Paraaortic lymph node (tissue), 1 donor: Measurements from ENCODE around the gene OXSM.

GRCh38 chr3:23945498-23945716 is 321 bp downstream of the NR1D2 start:
- PRO-cap = no peak

DNA sequence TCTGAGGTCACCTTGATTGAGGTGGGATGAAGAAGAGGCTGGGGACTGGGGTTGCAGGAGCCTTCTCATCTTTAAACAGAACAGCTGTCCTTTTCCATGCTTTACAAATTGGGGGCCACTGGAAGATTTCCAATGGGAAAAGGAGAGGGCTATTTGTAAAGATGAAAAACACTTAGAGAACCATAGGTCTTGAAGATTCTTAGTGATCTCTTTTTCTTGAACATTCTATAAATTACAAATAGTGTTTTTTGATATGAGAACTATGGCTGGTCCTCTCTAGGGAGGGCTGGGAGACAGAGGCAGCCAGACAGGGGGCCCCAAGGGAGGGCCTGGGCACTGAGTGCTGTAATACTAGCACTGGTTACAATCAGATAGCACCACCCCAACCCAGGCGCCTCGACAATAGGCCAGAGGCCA is 158.7 kb downstream of the THRB start:
- PRO-cap = no peak

DNA sequence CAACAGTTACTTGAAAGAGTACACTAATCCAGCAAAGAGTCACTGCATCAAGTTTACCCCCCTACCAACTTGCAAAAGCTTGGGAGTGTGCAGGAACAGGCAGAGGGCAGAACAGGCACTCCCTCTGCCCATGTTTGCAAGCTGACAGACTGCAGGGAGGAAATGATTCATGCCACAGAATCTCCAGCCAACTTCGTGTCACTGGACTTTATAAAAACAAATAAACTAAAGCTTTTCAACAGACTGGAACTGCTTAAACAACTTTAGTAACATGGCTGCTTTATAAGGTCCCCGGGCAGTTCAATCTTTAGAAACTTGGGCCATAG is 129.5 kb downstream of the THRB start:
- PRO-cap = no peak

DNA sequence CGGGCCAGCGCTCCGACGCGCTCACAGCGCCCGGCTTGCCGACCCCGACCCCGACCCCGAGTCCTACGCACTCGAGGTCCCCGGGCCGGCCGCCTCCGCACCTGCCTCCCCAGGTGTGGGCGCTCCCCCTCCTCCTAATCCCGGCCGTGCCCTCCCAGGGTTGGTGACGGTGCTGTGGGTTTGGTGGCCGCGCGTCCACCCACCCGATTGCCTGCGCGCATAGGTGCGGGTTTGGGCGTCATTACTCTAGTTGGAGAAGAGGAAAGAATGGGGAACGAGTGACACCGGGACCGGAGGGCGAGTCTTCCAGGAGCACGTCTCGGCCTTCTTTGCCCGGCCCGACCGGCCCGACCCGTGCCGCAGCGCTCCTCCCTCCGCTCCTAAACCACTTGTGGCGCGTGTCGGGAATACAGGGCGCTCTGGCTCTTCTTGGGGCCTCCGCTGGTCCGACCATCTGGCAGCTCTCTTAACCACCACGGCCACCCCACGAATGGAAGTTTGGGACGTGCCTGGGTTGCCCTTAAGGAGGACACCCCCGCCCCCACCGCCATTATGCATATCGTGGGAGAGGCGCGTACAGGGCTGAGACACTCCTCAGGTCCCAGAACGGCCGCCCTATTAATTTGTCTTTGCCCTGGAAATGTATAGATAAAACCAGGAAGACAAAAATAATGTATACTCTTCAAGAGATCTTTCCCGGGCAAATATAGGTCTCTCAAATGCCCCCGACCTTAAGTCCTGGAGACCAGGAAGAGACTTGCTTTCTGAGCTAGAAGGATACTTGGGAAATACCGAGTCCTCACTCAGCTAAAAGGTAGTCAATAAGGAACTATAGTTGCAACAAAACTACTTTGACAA is 950 bp upstream of the THRB start:
- PRO-cap = unidirectional peak, minus-strand start at position 391 of the sequence; unidirectional peak, minus-strand start at position 492 of the sequence

- PRO-cap = no peak
Observed at GRCh38 chr3:24522218-24522581, 27.6 kb upstream of the THRB start.

DNA sequence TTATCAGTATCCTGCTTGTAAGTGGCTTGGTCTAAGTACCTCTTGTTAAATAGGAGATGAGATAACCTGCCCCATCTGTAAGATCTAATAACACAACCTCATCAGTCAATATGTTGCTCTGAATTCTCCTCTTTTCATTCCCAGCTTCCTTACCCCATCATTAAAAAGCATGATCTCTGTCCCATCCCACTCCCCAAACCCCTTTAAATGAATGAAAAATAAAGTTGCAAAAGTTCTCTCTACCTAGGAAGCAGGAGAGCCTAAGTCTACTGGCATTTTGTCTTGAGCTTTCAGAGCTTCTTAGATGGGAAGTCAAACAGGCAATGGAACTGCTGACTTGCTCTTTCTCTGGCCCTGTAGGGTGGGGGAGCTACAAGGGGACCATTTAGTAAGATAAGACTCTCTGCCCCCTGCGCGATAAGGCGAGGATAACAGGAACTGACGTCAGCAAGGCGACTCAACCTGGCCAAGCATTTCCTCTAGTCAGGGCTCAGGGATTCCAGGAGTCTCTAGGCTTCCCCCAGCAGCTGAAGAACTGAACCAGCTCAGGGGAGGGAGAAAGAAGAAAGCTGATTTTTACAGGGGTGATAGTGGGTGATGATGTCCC is 5.7 kb downstream of the RARB start:
- PRO-cap = no peak

- PRO-cap = no peak
Observed at GRCh38 chr3:25592143-25592986, 72.3 kb downstream of the TOP2B start.

DNA sequence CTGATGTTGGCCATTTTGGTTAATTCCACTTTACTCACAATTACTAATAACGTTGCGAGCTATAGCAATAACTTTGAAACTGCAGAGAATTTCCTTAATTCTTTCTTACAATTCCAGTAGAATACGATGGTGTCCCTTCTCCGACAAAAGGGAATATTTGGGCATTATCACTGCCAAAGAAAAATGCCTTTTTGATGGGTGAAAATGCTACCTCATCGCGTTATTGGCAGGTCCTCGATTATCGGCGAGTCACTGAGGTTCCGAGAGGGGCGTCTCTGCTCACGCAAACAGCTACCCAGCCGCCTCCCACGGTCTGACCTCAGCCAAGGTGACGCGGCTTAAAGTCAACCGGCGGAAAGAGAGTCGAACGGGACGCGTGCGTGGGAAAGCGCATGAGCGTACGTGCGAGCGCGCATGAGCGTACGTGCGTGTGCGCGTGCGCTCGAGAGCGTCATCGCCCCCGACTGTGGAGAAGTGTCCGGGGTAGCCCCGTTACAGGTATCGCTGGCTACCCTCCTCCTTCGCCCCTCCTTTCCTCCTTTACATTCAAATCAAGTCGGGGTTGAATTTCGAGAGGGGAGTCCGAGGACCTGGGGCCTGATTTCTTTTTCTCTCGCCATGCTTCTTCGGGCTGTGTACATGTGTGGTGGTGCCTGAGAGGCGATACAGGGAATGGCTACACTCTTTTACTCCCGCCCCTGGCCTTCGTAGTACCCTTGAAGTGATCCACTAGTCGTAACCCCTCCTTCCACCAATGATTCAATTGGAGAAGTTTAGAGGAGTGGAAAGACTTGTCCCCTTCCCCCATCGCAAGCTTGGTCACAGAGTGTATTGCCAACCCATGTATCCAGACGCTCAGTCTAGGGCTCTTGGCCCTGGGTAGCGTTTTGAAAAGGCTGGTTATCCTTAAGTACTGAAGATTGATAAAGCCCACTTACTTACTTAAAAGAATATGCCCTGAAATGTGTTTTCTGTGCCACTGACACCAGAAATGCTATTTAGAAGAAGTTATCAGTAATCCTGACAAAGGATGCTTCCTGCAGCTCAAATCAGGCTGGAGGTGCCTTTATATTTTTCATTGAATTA is at the start of gene OXSM:
Gene OXSM, plus strand, starts transcription at position 441 of the 1,086 bp plus-strand sequence.
- PRO-cap = bidirectional peak, plus-strand start at position 469 of the sequence, minus-strand start at position 315 of the sequence; unidirectional peak, plus-strand start at position 824 of the sequence

DNA sequence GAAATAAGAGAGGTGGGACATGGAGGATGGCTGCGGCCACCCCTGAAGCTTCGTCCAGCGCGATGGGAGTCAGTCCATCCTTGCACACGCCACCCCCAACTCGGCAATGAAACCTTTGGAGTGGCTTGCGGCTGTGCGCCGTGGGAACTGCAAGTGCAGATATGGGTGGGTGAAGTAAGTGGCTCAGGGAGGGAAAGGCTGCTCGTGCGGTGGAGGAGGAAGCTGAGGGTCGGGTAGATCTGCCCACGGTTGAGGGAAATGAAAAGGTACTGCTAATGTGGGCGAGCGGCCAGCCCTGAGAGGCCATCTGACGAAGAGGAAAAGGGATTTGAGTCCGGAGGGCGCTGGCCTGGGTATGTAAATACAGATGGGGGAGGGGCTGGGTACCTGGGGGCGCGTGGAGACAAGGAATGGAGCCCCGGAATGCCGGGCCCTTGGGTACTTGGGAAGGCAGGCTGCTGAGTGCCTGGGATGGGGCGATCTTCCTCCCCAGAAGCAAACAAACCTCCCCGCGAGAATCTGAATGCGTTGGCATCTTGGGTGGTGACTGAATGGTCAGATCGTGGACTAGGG is 1.2 kb downstream of the LRRC3B start:
- PRO-cap = no peak

DNA sequence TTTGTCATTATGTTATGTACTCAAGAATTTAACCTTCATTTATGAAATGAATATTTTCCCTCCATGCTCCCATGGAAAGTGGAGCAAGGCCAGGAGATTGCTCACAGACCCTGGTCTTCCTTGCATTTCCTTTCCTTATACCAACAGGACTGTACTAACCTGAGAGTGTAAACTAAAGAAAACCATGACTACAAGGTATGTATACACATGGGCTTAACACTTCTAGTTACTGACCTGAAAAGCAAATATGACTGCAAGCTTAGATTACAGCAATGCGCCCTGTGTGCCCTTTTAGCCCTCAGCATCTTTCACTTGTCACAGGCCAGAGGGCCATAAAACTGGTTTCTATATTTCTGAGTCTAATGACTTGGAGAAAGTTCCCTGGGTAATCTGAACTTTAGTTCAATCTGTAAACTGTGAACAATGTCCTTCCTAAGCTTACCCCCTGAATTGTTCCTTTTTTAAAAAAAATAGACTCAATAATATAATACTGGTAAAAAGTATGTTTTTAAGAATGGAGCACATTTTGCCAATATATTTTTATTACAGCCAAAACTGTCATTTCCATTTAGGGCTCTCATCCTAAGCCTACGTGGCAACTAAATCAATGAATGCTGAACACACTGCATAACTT is 52.0 kb downstream of the NEK10 start:
- PRO-cap = no peak

GRCh38 chr3:27433798-27434420 is 50.3 kb downstream of the SLC4A7 start:
- PRO-cap = no peak

- PRO-cap = no peak
Observed at GRCh38 chr3:27639293-27639885, 82.7 kb downstream of the EOMES start.

DNA sequence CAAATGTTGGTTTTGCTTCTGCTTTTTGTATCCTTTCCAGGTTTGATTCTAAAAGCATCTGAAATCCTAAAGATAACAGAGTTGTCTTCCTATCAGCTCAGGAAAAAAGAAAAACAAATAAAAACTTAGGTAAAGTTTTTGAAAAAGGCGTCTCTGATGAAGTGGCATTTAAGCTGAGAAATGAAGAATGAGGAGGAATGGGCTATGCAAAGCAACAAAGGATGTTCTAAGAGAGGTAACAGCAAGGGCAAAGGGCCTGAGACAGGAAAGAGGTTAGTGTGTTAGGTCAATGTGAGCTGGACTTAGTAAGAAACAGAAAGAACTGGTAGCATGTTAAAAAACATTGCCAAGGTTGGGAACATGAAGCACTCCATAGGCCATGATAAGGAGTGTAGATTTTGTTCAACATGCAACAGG is 104.6 kb upstream of the CMC1 start:
- PRO-cap = no peak

DNA sequence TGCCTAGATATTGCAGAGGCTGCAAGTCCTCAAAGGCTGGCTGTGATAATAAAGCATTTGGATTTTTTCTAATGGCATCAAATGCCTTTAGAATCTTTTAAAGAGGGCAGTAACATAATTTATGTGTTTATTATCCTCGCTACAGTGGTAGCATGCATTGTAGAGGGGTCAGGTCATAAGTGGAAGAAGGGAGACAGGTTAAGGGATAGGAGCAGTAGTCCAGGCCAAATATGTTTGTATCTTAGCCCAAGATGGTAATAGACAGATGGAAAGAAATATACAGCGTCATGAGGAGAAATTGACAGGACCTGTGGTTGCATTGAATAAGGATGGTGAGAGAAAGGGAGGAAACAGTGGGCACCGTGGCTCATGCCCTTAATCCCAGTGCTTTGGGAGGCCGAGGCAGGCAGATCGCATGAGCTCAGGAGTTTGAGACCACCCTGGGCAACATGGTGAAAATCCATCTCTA is 2.7 kb downstream of the CMC1 start:
- PRO-cap = no peak

DNA sequence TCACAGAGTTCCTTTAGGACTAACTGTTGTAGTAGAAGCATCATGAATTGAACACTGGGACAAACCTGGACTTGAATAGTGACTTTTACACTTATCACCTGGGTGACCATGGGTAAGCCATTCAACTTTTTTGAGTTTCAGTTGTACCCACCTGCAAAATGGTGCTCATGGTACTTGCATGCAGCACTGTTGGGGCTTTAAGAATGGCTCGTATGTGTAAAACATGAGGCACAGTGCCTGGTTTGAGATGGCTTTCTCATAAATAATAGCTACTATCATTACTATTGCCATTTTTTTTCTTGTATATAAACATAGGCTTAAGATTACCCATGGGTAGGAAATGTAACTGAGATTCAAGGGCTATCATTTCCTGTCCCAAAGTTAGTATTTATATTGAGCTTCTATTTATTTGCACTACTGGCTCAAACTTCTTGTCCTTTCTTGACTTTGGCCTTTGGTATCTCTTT is 354.5 kb upstream of the AZI2 start:
- PRO-cap = no peak

GRCh38 chr3:28866612-28866977 is 414.3 kb upstream of the RBMS3 start:
- PRO-cap = no peak

GRCh38 chr3:29324073-29324995 is 43.5 kb downstream of the RBMS3 start:
- PRO-cap = bidirectional peak, plus-strand start at chr3:29324229, minus-strand start at chr3:29324218

GRCh38 chr3:29994841-29995212 is 611.6 kb upstream of the TGFBR2 start:
- PRO-cap = no peak

- PRO-cap = no peak
Observed at GRCh38 chr3:30605677-30606143, 691 bp upstream of the TGFBR2 start.

DNA sequence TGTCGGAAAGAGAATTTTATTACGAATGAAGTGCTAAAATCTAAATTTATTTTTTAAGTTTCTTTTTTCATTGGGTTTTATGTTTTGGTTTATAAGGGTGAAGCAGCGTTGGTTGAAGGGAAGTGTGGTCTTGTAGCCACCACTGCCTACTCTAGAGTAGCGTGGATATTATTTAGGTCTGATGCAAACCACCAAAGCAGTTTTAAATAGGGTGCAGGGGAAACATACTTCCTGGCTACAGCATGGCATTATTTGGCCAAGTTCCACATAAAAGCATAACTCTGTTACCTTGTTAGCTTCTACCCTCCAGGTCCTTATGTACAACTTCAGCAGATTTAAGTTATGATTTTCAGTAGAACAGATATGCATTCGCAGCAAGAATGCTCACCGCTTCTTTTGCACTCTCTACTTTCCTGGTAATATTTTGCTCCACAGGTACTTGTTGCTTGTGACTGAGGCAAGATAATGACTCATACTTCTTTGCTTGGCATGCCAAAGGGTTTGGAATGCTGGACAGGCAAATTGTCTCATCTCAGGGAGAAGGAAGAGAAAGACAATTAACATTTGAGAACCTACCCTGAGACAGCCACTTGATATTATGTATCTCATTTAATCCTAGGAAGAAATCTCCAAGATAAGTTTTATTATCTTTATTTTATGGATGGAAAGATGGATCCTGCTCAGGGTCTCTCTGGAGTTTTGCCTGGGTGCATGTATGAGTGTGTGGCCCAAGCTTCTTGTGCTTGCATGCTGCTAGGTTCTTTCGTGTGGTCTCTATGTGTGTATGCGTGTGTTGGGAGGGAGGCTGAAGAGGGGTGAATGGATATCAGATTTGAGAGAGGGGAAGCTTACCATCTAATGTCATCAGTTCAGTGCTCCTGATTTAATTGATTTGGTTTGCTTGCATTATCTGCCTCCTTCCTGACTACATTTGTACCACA is 5.5 kb downstream of the TGFBR2 start:
- PRO-cap = bidirectional peak, plus-strand start at position 199 of the sequence, minus-strand start at position 153 of the sequence